ENCODE measurements around a stretch of chr5.

GRCh38 chr5:59022081-59022969 is 439.4 kb downstream of the RAB3C start:
- PRO-cap, result no peak

DNA sequence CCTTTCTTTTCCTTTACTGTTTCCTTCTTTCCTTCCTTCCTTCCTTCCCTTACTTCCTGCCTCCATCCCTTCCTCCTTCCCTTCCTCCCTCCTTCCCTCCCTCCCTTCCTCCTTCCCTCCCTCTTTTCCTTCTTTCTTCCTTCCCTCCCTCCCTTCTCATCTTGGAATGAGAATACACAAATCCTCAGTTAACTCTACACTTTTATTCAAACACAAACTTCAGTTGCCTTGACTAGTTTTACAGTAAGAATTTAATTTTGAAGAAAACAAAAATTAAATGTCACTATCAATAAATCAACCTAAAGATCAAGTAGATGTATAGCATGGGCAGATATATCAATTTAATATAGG is 560.2 kb downstream of the RAB3C start:
- PRO-cap, result no peak

DNA sequence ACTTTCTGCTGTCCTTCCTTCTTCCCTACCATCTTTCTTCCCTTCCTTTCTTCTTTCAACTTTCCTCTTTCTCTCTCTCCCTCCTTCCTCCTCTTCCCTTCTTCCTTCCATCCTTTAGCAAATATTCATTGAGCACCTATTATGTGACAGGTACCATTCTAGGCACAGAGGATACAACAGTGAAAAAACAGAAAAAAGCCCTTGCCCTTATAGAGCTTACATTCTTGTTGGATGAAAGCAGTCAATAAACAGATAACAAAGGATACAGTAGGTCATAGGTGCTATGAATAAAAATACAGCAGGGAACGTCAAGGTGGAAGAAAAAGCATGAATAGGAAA is 374.5 kb downstream of the PDE4D start:
- PRO-cap, result no peak

DNA sequence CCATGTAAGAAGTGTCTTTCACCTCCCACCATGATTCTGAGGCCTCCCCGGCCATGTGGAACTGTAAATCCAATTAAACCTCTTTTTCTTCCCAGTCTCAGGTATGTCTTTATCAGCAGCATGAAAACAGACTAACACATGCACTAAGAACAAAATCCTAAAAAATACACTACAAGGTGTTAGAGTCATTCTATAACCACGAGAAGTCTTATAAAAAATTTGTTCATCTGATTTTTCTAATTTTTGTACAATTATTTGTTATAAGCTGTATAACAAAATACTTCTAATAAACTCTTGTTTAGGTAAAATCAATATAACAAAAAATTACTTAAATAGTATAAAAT is 251.0 kb downstream of the PDE4D start:
- PRO-cap, result no peak

GRCh38 chr5:59764422-59764843 is 129.1 kb downstream of the PDE4D start:
- PRO-cap, result no peak

GRCh38 chr5:59965129-59965866 is 71.8 kb upstream of the PDE4D start:
- PRO-cap, result no peak

- PRO-cap, result no peak
These were observed 303.0 kb upstream of the PDE4D start for GRCh38 chr5:60196553-60196909.

DNA sequence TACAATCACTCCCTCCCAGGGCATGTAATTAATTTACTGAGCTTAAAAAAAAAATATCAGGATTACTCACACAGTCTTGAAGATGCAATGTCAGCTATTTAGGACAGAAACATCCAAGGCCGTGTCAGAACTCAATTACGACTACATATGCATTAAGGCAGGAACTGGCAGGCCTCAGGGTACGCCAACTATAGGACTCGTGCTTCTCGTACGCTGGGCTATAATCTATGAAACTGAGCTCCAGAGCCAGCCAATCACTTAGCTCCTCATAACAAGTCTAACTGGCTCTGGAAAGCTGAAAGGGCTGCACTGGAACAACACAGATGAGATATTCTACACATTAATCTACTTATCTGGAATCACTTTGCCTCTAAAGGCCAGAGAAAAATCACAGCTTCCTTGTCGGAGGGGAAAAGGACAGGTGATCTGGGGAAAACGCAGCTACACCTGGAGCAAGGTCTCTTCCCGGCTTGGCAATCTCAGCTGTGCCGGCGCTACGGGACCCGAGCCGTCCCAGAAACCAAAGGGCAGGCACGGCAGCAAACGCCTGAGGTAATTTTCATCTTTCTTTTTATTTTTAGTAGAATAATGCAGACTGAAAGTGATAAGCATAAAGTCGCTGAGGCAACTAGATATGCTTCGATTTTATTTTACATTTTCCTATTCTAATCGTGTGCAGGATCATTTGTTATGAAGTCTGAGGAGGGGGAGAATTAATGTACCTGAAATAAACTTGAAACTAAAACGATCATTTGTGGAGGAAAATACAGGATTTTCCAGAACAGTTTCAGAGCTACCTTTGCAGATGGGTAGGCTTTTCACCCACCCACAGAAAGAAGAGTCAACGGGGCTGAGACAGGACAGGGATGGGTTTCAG is 211.9 kb downstream of the DEPDC1B start:
- PRO-cap, result no peak

DNA sequence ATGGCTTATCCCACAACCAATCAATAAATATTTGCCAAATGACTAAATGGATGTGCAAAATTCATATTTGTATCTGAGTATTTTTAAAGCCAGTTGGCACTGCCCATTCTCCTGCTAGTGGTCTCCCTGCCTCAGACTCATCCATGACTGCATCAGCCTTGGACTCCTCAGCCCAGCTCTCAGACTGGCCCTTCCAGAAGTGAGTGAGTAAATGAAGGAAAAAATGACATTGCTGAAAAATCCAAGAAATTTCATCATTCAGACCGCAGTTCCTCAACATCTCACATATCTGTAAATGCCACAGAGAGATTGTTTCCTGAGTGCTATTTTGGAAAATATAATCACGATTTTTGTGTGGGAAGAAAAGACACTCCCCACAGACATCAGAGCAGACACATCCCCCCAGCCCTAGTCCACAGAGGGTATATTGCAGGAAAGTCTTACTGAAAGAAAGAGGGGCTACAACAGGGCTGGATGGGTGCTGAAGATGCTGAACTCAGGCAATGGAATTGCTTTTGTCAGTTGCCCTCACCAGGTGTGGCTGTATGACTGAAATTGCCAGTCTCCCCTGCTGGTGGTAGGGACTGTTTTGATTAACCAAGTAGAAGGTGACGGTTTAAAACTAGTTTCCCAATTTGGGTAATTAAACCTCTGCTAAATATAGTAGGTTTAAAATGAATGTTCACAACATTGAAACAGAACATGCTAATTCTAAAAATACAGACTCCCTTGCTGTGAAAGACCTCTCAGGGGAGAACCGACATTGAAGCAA is 158.9 kb downstream of the DEPDC1B start:
- PRO-cap, result no peak

DNA sequence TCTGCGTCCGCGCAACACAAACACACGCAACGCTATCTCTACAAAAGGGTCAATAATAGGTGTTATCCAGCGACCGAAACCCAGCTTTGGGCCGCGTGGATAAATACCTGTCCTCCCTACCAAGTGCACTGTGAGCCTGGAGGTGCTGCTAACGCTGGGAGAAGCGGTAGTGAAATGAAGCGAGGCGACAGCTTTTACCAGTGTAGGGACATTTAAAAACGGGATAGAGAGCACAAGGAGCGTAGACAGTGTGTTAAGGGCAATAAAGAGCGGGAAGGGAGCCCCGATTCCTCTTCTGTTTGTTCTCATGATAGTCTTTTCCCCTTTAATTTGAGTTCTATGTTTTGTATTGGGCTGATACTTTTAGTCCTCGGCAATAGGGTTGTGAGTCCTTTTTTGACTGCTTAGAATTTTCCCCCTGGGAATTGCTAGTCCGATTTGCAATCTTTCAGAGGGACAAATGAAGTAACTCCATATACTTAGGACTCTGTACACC is 491 bp upstream of the DEPDC1B start:
- PRO-cap, result no peak

- PRO-cap, result no peak
These were observed 477 bp upstream of the SMIM15 start for GRCh38 chr5:61162739-61163151.

DNA sequence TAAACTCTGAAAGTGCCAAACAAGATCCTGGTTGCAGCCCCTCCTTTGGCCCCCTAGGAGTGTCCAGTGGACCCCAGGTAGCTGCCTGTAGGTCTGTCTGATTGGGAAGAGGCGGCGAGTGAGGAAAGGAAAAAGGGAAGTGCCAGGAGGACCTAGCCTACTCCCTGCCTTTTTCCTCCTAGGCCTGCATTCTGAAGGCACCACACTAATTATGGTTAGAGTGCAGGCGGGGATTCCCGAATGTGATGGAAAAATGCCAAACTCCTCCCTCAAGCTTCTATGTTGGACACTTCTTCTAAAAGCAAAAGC is 83.2 kb upstream of the SMIM15 start:
- PRO-cap, result no peak

DNA sequence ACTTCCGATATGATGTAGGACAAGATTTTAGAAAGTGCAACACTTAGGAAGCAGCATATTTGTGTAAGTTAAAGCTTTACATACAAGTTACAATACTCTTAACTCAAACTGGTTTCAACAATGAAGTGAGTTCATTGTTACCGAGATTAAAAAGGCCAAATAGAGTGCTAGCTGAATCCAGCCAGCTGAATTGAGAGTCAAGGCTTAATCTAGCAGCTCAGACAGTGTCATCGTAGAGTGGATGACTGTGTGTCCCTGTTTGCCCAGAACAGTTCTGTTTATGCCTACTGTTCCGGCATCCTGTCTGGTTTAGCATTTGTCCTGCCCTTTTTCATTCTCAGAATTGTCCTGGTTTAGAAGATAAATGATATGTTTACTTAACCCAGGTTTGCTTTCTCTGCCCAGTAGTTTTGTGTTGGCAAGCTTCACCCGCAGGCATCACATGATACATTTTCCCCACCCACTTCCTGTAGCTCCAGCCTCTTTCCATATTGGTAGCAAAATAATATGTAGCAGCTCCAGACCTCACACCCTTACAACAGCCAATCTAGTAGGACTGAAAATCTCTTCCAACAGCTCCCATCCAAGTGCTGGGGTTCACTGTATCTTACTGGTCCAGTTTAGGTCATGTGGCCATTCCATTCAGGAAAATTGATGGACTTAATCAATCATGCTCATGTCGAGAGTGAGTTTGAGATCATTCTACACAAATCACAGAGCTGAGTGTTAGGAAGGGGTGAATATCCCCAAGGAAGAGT is 41.2 kb upstream of the ZSWIM6 start:
- PRO-cap, result no peak

GRCh38 chr5:61301593-61302358 is 30.3 kb upstream of the ZSWIM6 start:
- PRO-cap, result no peak

DNA sequence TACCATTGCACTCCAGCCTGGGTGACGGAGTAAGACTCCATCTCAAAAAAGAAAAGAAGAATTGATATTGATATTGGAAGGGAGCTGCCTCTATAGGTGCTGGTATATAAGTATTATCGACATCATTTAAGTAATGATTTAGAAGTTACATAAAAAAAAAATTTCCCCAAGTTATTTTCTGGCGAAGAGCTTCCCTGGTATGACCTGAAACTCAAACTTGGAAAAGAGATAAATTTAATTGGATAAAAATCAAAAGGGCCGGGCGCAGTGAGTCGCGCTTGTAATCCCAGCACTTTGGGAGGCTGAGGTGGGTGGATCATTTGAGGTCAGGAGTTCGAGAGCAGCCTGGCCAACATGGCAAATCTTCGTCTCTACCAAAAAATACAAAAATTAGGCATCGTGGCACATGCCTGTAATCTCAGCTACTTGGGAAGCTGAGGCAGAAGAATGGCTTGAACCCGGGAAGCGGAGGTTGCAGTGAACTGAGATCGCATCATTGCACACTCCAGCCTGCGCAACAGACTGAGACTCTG is 4.2 kb downstream of the ZSWIM6 start:
- PRO-cap, result no peak

GRCh38 chr5:61408487-61409250 is 76.6 kb downstream of the ZSWIM6 start:
- PRO-cap, result no peak

DNA sequence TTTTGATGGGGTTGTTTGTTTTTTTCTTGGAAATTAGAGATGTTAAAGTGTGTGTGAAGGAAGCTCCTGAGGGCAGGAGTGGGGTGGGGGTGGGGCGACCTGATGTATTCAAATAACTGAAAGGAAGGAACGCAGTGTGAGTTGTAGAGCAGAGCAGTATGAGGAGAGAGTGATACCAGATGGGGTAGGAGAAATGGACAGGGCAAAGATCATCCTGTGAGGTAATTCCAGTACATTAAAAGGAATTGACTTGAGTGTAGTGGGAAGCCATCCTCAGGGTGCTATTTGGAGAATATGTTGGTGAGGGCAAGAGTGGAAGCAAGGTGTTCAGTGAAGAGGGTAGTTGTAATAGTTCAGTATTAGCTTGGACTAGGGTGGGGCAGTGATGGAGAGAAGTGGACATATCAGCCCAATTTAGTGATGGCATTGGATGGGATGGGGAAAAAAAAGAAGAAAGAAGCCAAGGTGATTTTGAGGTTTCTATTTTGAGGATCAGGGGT is 81.8 kb downstream of the ZSWIM6 start:
- PRO-cap, result no peak

DNA sequence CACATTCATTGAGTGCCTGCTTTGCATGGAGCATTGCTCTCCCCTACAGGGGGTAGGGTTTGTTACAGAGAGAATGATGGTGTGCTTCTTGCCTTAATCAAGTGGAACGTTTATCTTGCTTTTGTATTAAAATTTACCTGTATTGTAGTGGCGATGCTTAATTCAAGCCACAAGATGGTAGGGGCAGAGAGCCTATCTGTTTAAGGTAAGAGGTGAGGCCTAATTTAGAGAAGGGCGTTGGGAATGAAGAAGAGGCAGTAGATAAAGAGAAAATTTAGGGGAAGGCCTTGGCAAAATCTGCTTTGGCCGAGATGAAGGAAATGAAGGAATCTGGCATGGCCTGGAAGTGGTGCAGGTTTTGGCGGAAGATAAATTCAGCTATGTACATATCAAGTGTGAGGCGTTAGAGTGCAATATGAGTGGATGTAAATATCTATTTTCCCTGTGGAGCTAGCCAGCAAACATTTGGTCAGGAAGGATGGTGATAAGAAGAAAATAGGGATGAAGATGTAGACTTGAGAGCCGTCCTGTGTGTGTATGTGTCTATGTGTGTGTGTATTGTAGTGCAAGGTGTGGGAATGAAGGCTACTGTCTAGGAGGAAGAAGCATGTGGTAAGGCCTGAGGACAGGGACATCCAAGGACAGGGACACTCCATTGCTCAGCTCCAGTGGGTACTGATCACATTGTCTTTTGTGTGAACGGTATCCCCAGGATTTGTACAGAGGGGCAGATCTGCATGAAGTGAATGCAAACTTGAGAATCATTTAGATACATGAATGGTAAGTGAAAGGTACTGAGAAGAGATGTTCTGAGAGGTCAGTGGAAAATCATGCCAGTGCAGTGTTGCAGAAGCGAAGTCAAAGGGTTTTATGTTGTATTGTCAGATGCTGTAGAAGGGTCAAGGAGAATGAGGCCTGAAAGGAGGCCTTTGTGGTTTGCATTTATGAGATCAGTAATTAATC is 97.4 kb downstream of the ZSWIM6 start:
- PRO-cap, result no peak

DNA sequence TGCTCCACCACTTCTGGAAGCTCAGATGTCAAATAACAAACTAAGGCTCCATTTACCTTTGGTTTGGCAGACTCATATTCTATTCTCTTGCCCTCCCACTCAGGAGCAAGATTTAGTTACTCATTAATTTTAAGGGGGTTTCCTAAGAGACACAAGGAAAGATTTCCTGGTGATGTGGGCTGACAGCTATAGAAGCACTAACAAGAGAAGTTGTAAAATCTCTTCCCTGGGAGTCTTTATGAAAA is 37.7 kb upstream of the KIF2A start:
- PRO-cap, result no peak

- PRO-cap, result no peak
These were observed 18.2 kb downstream of the DIMT1 start for GRCh38 chr5:62385276-62386118.

Data from mesenteric fat pad (tissue), 1 donor.